Rectum (tissue), 1 donor: ENCODE data around the gene SENP5.

DNA sequence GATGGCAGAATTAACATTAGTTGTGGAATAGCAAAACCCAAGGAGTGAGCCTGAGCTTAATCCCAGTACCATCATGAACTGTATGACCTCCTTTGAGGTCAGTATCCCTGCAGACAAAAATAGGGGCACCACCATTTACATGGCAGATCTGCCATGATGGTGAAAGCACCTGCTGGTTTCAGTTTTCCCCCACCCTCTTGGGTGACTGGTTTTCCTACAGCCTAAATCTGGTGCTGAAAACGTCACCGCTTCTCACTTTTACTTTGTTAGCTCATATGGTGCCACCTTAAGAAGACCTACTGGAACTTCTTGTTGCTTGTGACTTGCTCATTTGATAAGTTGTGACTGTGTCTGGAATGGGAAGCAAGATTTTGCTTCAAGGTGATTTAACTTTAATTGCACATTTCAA, 5.2 kb downstream of the PPP1R2 start:
- PRO-cap: no peak

DNA sequence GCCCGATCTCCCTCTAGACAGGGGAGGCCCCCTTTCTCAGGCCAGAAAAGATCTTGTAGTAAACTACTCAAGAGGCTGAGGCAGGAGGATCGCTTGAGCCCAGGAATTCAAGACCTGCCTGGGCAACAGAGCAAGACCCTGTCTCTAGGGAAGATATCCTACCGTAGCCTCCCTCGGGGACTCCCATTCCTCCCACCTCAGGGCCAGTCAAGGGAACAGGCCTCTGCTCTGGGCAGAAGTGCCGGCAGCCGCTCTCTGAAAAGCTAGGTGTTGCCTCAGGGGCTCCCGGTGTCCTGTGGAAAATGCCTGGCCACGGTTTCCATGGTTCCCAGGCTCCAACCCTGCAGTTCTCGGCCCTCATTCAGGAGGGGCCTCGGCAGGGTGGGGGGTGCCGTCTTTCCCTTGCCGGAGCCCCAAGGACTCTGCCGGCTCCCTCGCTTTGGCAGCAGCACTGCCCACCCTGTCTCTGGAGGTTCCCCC, 34.0 kb upstream of the APOD start:
- PRO-cap: no peak

GRCh38 chr3:195644708-195645743, 61.3 kb upstream of the APOD start:
- PRO-cap: no peak

GRCh38 chr3:195682143-195682810, 38.5 kb upstream of the MUC20 start:
- PRO-cap: no peak

DNA sequence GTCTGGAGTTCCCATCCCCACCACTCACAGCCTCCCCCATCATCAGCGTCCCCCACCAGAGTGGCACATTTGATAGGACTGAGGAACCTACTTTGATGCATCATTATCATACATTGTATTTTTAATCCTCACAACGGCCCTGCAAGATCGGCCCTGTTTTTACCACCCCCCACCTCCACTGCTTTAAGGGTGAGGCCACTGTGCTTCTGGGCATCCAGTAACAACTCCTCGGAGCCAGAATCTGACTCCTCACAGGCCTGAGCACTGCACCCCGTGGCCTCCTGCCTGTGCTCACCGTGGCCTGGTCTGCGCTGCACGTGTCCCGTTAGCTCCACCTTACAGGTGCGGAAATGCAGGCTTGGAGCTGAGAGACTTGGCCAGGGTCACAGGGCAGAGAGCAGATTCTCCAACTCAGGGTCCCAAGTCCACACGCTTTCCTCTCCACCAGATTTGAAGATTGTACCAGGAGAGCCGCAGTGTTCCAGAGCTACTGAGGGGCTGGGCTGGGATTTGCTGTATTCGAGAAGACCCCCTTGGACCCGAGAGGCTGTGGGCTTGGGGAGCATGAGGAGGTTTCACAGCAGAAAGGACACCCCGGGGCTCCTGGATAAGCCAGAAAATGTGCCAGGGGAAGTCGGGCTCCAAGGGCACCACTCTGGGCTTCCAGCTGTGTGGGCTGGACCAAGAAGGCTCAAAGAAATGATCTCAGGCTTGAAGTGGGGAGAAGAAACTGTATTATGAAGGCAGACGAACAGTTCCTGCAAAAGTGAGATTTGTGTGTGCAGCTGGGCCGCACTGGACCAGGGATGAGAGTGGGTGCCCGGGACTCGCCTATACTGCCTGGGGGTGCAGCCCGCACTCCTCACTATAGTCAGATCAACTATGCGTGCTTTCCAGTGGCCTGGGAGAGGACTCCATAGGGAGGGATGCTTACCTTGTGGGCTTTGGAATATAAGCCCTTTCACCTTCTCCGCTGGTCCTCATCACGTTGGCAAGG, 1.6 kb downstream of the MUC20 start:
- PRO-cap: unidirectional peak, minus-strand start at position 251 of the sequence

DNA sequence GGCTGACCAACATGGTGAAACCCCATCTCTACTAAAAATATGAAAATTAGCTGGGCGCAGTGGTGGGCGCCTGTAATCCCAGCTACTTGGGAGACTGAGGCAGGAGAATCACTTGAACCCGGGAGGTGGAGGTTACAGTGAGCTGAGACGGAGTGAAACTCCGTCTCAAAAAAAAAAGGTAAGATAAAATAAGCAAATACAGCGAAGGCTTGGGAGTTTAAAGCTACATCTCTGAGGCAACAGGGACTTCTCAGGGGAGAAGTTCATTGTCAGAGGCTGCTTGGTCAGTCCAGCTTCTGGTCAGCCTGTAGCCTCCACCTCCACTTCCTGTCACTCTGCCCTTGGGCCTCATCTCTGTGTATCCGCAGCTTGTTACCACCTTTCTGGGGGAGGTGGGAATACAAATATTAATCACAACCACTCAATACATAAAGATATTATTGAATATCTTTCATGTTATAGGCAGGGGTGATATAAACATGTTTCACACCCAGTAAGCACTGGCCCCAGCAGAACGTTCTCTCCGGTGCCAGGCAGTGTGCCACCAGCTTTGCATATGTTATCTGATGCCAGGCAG, 6.5 kb downstream of the MUC20 start:
- PRO-cap: no peak

DNA sequence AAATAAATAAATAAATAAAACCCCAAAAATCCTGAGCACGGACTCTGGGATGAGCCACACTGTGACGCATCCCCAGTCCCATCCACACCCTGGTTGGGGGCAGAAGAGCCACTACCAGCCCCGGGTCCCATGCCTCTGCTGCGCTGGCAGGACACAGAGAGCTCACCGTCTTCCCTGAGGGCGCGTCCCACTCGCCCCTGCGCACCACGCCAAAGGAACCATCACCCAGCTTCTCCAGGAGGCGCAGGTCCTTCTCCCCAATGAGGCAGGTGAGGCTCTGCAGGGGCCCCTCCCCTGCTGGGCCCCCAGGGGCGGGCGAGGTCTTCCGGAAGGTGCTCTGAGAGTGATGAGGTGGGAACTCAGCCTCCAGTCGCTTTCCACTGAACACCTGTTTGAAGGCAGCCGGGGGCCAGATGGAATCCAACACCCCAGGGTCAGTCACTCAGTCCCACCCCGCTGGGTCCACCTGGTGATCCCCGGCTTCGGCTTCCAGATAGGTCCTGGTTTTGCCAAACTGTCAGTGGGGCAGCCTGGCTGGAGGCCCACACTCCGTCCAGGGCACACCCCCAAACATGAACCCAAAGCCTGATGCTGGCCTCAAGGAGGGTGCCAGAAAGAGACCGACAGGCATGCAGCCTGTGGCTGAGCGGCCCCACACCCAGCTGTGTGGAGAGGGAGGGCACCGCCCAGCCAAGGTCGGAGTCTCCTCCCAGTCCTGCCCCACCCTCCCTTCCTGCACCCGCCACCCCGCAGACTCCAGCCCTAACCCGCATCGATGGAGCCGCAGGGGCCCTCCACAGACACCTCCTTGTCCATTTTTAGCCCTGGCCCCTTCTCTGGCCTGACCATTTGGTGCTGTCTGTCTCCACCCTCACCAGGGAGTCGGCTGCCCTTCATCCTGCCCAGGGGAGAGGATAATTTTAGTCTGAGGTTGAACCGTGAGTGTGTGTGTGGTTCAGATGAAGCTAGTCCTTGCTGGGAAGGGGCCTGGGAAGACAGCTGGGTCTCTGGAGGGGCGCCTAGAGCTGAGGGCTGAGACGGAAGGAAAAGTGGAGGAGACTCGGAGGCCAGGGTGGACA, 23.4 kb downstream of the TNK2 start:
- PRO-cap: bidirectional peak, plus-strand start at position 752 of the sequence, minus-strand start at position 668 of the sequence

- PRO-cap: bidirectional peak, plus-strand start at chr3:195886495, minus-strand start at chr3:195886206
Measured at GRCh38 chr3:195885815-195886961, 22.2 kb downstream of the TNK2 start.

- PRO-cap: no peak
Measured at GRCh38 chr3:195944465-195945128, 36.2 kb upstream of the TNK2 start.

DNA sequence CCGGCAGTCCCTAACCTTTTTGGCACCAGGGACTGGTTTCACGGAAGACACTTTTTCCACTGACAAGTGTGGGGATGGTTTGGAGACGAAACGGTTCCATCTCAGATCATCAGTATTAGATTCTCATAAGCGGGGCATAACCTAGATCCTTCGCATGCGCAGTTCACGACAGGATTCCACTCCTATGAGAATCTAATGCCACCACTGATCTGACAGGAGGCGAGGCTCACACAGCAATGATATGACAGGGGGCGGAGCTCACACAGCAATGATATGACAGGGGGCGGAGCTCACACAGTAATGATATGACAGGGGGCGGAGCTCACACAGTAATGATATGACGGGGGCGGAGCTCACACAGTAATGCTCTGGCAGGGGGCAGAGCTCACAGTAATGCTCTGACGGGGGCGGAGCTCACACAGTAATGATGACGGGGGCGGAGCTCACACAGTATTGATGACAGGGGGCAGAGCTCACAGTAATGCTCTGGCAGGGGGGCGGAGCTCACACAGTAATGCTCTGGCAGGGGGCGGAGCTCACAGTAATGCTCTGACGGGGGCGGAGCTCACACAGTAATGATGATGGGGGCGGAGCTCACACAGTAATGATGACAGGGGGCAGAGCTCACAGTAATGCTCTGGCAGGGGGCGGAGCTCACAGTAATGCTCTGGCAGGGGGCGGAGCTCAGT, 52.5 kb upstream of the TNK2 start:
- PRO-cap: unidirectional peak, minus-strand start at position 273 of the sequence

DNA sequence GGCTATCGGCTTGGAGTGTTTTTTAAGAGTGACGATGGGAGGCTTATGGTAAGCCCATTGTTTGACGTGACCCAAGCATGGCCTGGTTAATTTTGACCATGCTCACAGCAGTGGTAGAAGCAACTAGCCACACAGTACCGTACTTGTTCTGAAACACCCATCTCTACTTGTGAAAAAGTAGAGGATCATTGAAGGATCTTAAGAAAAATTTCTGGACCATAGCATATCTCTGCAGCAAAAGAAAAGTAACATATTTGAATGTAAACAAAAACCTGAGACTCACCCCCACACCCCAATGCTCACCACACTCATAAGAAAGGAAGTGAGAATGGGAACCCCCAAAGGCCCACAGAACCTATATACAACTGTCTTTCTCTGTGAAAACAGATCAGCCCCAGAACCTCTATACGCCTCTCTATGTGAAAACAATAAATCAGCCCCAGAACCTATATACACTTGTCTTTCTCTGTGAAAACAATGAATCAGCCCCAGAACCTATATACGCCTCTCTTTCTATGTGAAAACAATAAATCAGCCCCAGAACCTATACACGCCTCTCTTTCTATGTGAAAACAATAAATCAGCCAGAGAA, 33.8 kb upstream of the TFRC start:
- PRO-cap: no peak

DNA sequence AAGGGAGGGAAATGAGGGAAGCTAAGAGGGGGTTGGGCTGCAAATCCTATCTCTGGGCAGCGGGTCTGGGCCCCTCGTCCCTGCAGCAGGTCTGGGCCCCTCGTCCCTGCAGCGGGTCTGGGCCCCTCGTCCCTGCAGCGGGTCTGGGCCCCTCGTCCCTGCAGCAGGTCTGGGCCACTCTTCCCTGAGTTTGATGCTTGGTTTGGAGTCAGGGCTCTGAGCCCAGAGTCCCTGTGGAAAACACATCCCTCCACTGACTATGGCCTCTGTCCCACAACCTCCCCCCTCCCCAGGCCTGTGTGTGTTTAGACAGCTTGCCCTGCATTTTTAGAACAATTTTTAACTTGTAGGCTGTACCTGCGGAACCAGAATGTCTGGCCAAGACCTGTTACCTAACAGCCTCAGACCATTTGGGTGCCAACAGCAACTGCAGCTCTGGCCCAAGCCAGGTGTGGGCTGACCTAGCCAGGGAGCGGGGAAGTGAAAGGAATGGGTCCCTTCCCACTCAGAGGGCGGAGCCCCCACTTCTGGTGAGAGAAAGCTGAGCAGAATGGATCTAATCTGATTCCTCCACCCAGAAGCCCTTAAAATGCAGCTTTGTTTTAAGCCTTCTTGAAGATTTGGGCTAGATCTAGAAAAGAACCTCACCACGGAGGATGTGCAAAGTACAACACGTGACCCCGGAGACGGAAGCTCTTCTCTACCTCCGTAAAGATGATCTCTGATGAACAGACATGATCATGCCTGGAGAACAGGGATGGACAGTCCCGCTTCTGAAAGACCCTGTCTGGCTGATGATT, 60.4 kb upstream of the TFRC start:
- PRO-cap: no peak

DNA sequence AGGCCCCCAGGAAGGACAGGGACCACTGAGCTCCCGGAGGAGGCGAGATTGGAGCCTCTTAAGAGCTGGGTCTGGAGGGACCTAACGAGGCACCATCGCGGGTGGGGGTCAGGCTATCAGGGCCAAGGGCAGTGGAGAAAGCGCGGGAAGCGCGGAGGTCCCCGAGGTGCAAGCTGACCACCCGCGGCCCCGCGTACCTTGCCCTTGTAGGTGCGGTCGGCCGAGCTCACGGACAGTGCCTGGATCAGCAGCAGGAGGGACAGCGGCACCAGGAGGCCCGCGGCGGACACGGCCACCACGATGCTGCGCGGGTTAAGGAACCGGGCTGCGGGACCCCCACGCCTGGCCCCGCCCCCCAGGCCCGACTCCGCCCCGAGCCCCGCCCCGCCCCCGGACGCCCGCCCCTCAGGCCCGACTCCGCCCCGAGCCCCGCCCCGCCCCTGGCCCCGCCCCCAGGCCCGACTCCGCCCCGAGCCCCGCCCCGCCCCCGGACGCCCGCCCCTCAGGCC, 3.9 kb downstream of the ZDHHC19 start:
- PRO-cap: no peak

- PRO-cap: no peak
Measured at GRCh38 chr3:196235428-196235901, 19.1 kb downstream of the SLC51A start.

DNA sequence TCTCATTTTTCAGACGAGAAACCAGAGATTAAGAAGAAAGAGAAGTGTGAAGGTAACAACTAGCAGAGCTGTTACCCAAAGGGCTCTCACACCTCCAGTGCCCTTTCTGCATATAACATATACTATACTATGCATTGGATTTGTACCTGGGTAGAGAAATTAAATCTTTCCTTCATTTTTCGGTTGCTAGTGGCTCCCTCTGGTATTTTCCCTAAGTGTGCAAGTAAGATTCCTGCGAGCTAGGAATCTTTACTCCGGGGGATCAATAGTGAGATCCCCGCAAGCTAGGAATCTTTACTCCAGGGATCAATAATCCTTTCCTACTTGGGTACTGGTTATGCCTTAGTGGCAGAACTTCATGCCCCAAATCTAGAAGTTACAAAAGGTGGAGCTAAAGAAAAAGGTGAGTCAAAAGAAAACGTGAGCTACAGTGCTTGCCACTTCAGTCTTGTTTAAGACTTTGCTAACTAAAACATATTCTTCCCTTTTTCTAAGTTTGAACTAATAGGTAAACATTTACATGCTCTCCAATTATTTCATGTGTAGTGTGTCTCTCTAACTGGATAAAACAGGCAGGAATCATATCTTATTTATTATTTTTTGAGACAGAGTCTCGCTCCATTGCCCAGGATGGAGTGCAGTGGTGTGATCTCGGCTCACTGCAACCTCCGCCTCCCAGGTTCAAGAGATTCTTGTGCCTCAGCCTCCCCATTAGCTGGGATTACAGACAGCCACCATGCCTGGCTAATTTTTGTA, 13.7 kb upstream of the TM4SF19 start:
- PRO-cap: no peak

DNA sequence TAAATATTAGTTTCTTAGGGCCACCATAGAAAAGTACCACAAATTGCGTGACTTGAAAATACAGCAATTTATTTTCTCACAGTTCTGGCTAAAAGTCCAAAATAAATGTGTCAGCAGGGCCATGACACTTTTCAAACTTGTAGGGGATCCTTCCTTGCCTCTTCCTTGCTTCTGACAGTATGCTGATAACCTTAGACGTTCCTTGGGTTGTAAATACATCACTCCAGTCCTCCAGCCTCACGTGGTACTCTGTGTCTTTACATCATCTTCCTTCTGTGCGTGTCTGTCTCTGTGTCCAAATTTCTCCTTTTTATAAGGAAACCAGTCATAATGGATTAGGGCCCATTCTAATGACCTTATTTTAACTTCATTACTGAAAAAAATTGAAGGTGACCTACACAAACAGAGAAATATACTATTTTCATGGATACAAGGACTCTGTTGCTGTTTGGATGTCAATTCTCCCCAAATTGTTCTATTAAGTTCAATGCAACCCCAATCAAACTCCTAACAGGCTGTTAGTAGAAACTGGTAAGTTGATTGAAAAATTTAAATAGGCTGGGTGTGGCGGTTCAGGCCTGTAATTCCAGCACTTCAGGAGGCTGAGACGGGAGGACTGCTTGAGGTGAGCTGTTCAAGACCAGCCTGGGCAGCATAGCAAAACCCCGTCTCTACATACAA, 7.3 kb downstream of the RNF168 start:
- PRO-cap: no peak

- PRO-cap: bidirectional peak, plus-strand start at chr3:196619396, minus-strand start at chr3:196619425
Measured at GRCh38 chr3:196619230-196619489, 20.3 kb upstream of the NRROS start.

DNA sequence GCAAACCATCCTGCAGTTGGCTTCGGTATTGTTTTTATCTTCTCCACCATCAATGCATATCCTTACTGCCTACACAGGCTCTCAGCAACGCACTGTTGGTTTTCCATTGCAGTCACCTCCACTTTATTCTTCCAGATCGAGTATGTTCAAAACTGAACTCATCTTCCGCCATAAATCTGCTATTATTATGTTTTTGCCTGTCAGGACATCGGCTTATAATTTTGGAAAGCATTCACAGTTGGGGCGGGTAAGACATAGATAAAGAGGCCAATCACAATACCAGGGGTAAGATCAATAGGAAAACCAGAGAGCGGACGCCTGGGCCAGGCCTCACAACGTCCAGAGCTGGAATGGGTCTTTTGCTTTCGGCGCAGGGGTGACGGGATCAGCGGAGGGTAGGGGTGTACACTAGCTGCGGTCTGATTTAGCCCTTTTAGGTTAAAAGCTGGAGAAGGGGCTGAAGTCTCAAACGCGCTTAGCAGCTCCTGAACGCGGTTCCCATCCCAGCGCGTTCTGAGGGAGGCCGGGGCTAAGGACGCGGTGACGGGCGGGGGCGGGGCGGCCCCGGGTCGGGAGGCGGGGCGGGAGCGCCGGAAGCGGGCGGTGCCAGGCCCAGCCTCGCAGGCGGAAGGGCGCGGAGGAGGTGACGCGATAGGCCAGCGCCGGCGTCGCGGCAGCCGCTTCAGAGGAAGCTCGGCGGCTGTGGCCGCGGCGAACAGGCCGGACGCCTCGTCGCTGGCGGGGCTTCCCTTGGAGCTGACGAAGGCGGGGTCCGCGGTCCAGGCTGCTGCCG, at the start of gene SENP5:
TSS of gene SENP5 (plus strand) at position 685 of the 793 bp plus-strand sequence.
- PRO-cap: bidirectional peak, plus-strand start at position 685 of the sequence, minus-strand start at position 515 of the sequence

- PRO-cap: no peak
Measured at GRCh38 chr3:196890076-196890903, 22.6 kb downstream of the SENP5 start.

DNA sequence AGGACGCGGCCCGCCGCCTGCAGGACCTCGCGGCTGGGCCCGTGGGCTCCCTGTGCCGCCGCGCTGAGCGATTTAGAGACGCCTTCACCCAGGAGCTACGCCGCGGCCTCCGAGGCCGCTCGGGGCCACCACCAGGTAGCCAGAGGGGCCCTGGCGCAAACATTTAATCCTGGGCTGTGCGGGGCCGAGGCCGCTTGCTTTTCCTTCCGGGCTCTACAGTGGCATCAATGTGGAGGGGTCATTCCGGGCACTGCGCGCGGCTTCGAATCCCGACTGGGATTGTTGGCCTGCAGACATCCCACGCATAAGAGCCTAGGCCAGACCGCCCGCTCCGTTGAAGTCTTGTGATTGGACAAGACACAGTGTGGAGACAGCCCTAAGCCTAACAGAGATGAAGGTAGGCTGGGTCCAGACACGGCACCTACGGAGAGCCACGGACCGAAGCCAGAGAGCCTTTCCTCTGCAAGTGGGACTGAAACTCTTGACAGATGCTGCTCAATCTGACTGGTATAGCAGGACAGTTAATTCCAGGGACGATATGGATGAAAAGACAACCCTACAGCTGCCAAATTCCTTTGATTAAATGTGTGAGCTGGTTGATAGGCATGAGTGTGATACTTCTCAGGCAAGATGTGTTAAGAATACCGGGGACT, 502 bp downstream of the NCBP2AS2 start:
- PRO-cap: bidirectional peak, plus-strand start at position 388 of the sequence, minus-strand start at position 275 of the sequence